ENCODE results near the genes SLC15A5, RERGL and AEBP2.

GRCh38 chr12:15763766-15764418, 25.3 kb downstream of the EPS8 start:
- PRO-cap, 4 experiments = no peak in any of the 4 experiments
- RAMPAGE, long total RNA, 4 experiments = no peak in any of the 4 experiments

GRCh38 chr12:15789980-15790330, 767 bp upstream of the EPS8 start:
- PRO-cap, 4 experiments = no peak in any of the 4 experiments
- RAMPAGE, long total RNA, 4 experiments = no peak in any of the 4 experiments

DNA sequence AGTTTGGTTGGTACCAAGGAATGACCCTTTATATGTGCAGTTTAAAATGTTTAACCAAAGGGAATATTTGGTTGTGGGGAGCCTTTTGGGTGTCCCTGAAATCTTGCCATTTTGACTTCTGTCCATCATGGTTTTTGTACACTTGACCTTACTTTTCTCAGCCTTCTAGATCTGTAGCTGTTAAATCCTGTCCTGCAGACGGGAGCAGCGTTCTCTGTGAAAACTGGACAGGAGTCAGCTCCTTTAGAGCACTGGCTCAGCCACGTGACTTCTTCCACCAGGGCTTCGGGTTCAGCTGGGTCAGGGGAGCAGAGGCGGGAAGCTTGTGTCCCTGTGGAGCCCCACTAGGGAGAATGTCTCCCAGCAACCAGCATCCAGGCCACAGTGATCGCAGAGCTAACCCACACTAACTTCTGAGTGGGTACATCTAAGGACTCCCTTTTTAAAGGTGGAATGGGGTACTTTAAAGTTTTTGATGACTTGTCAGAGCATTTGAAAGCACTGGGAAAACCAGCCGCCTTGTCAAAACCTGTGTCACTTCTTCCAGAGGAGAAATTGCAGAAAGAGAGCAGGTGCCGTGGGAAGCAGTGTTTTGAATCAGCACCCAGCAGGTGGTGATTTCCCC, 17.7 kb downstream of the DERA start:
- PRO-cap, 4 experiments = no peak in any of the 4 experiments
- RAMPAGE, long total RNA, 4 experiments = no peak in any of the 4 experiments

GRCh38 chr12:16277389-16278017, at the start of gene SLC15A5:
SLC15A5 (minus strand) TSS chr12:16277685.
- PRO-cap, 4 experiments = no peak in any of the 4 experiments
- RAMPAGE, long total RNA, 4 experiments = no peak in any of the 4 experiments

DNA sequence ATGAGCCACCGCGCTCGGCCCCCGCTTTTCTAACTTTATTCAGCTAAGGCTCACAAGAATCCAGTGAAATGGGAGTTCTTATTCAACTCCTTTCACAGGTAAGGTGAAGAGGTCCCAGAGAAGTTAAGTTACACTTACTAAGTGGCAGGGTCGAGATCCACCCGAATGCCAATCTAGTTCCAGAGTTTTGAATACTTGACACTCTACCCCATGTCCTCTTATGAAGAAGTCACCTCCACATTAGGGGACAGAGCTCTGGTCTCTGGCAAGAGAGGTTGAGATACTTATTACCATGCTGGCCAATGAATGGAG, 2.5 kb downstream of the MGST1 start:
- PRO-cap, 4 experiments = no peak in any of the 4 experiments
- RAMPAGE, long total RNA, 4 experiments = no peak in any of the 4 experiments

DNA sequence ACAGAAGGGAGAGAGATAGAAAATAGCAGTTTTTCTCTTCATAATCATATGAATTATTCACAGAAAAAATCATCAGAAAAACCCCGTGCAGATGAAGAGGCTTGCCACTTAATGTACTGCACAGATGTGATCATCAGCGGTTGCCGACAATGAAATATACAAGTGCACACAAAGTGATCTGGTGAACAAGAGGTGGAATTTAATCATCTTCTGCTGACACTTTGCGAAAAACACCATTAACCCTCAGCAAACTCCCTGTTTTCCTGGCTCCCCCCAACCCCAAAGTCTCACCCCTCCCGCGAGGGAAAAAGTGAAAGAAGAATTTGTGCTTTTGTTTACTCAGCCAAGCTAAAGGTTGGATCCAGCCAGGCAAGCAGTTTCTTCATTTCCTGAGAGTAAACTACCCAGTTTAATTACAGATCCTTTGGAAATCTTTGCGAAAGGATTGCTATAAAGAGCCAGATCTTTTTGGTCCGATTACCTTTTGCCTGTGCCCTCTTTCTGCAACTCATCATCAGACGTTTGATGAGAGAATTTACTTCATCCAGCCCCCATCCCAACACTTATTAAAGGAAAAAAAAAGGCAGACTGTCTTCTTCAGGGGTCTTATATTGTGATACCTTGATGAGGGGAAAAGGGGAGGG, 3.2 kb upstream of the LMO3 start:
- PRO-cap, 4 experiments = no peak in any of the 4 experiments
- RAMPAGE, long total RNA, 4 experiments = no peak in any of the 4 experiments

GRCh38 chr12:18089882-18090346, at the start of gene RERGL:
RERGL (minus strand) TSS chr12:18090193.
- PRO-cap, 4 experiments = no peak in any of the 4 experiments
- RAMPAGE, long total RNA, 4 experiments = start-site peak on the minus strand in 2 of 4 experiments, at chr12:18090147-18090194 at its widest, 10 to 16 reads per replicate

GRCh38 chr12:19150193-19151332, 21.0 kb downstream of the PLEKHA5 start:
- PRO-cap, 4 experiments = no peak in any of the 4 experiments
- RAMPAGE, long total RNA, 4 experiments = no peak in any of the 4 experiments

GRCh38 chr12:19353750-19354151, 85.5 kb upstream of the AEBP2 start:
- PRO-cap, 4 experiments = no peak in any of the 4 experiments
- RAMPAGE, long total RNA, 4 experiments = no peak in any of the 4 experiments

DNA sequence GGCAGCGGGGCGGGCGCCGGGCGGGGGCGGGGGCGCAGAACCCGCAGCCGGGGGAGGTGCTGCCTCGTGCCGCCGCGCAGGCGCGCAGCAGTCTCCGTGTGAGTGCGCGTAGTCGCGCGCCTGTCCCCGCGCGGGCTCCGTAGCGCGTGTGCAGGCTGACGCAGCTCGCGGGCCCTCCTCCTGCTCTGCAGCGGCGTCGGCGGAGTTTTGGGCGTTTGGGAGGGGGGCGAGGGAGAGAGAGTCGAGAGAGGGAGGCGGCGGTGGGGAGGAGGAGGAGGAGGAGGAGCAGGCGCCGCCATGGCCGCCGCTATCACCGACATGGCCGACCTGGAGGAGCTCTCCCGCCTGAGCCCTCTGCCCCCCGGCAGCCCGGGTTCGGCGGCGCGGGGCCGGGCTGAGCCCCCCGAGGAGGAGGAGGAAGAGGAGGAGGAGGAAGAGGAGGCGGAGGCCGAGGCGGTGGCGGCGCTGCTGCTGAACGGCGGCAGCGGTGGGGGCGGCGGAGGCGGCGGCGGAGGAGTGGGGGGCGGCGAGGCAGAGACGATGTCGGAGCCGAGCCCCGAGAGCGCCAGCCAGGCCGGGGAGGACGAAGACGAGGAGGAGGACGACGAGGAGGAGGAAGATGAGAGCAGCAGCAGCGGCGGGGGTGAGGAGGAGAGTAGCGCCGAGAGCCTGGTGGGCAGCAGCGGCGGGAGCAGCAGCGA, at the start of gene AEBP2:
Gene AEBP2, plus strand, starts transcription at position 90 of the 701 bp plus-strand sequence.
- PRO-cap, 4 experiments = peak in 4 of 4 experiments; most common plus-strand start position 244 of the sequence (in 2); most common minus-strand start position 209 of the sequence (in 4)
- RAMPAGE, long total RNA, 4 experiments = start-site peak on the plus strand in 3 of 4 experiments, centred at positions 157 to 273 of the sequence, 23 to 113 reads per replicate

GRCh38 chr12:19482590-19483143, 43.4 kb downstream of the AEBP2 start:
- PRO-cap, 4 experiments = peak in 1 of 4 experiments; most common minus-strand start chr12:19483016 (in 1)
- RAMPAGE, long total RNA, 4 experiments = no peak in any of the 4 experiments

- PRO-cap, 4 experiments = no peak in any of the 4 experiments
- RAMPAGE, long total RNA, 4 experiments = no peak in any of the 4 experiments
Observed at GRCh38 chr12:19587027-19587503, 147.8 kb downstream of the AEBP2 start.

GRCh38 chr12:19945253-19945804, 423.0 kb upstream of the PDE3A start:
- PRO-cap, 4 experiments = no peak in any of the 4 experiments
- RAMPAGE, long total RNA, 4 experiments = no peak in any of the 4 experiments

- PRO-cap, 4 experiments = no peak in any of the 4 experiments
- RAMPAGE, long total RNA, 4 experiments = no peak in any of the 4 experiments
Observed at GRCh38 chr12:20272734-20273191, 95.6 kb upstream of the PDE3A start.

DNA sequence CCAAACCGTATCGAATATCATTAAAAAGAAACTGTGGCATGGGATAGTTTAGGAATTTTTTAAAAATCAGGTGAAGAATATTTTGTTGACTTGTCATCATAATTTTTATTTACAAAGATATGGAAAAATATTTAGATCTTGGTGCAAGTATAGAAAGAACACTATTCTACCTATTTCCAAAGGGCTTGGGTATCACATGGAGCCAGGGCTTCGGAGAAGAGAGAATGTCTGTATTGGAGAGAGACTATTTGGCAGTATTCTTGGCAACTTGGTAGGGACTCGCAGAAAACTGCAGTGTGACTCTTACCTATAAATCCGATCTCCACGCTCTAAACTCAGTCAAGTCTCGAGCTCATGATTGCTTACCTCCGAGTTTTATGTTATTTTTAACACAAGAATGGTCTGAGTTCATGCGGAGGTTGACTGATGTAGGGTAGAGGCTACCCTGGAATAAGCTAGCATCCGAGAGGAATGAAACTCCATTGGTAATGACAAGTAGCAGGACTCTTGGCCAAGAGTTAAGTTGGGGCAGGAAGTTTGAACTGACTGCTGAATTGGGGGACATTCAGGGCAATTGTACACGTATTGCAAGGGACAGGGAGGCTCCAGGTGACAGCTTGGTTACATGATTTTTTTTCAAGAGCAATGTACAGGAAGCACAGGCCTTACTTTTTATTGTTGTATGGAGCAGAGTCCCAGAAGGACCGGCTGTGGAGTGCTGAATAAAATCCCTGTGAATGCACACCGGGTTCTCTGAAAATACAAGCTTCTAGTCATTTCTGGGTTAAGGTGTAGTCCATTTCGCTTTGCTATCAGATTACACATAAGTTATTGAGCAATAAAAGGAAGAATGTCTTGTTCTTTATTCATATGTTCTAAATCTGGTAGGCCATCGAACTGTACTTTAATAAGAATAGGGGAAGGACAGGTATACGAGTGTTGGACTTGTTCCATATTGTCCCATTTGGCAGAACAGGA, 52.0 kb downstream of the PDE3A start:
- PRO-cap, 4 experiments = no peak in any of the 4 experiments
- RAMPAGE, long total RNA, 4 experiments = no peak in any of the 4 experiments

DNA sequence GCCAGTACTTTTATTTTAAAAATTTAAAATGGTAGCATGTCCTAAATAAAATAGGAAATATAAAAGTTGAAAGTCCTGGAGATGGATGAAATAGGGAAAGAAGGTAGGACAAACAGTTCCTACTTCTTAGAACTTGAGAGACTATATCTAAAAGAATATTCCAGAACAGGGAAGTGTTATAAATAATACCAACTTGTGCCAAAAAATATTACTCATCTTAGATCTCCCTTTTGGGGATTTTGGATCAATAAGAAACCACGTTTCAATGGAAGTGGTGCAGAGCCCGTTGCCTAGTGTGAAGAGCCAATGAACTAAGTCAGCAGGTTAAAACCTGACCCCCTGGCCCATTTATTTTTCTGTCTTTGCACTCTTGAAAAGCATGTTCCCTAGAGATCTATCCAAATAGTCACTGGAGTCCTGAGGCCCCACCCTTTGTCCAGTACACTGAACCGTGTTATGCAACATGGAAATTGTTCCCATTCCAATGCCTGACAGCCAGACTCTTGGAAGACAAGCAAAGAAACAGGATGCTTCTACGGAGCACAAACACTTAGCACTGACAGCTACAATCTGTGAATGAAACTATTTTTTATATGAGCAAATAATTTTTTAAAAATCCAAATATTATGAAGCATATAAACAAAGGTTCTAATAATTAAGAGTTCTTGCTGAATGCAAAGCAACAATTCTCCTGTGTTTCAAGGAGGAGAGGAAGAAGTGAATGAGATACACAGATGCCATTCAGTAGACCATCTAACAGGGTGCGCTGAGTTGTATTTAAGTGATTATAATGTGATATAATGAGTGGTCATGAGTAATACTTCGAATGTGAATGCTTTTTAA, 97.6 kb downstream of the PDE3A start:
- PRO-cap, 4 experiments = no peak in any of the 4 experiments
- RAMPAGE, long total RNA, 4 experiments = no peak in any of the 4 experiments

GRCh38 chr12:21418932-21419784, 18.3 kb upstream of the PYROXD1 start:
- PRO-cap, 4 experiments = no peak in any of the 4 experiments
- RAMPAGE, long total RNA, 4 experiments = no peak in any of the 4 experiments

- PRO-cap, 4 experiments = peak in 1 of 4 experiments; most common plus-strand start chr12:21527490 (in 1); most common minus-strand start chr12:21527790 (in 1)
- RAMPAGE, long total RNA, 4 experiments = start-site peak on the plus strand in 4 of 4 experiments, at chr12:21527507-21527964 at its widest, 5 to 22 reads per replicate
Observed at GRCh38 chr12:21527202-21528330, 1.5 kb downstream of the SPX start.

GRCh38 chr12:21646697-21647479, 10.8 kb downstream of the LDHB start:
- PRO-cap, 4 experiments = no peak in any of the 4 experiments
- RAMPAGE, long total RNA, 4 experiments = no peak in any of the 4 experiments

DNA sequence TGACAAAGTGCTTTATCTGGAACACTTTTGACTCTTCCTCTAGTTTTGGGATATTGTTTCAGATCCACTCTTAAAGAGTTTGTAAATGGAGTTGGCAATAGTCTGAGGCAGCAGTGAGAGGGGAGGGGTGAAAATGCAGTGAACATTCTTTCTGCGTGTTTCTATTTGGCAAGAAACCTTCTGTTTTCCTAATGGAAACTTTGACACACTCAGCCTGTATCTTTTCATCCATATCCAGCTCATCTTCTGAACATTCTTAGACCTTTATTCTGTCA, 57.3 kb upstream of the KCNJ8 start:
- PRO-cap, 4 experiments = no peak in any of the 4 experiments
- RAMPAGE, long total RNA, 4 experiments = no peak in any of the 4 experiments

Measured in spleen (tissue), 7 donors.